Measurements from ENCODE around the gene ADRA2B.

GRCh38 chr2:95346165-95347088 is 49.3 kb downstream of the KCNIP3 start:
- RRBS = 6% methylated on average over 95 of the region's 141 CpGs

GRCh38 chr2:95687877-95688200 is 96.0 kb downstream of the TRIM43 start:
- RRBS = no CpG with 5 or more reads among the region's 2 CpGs

DNA sequence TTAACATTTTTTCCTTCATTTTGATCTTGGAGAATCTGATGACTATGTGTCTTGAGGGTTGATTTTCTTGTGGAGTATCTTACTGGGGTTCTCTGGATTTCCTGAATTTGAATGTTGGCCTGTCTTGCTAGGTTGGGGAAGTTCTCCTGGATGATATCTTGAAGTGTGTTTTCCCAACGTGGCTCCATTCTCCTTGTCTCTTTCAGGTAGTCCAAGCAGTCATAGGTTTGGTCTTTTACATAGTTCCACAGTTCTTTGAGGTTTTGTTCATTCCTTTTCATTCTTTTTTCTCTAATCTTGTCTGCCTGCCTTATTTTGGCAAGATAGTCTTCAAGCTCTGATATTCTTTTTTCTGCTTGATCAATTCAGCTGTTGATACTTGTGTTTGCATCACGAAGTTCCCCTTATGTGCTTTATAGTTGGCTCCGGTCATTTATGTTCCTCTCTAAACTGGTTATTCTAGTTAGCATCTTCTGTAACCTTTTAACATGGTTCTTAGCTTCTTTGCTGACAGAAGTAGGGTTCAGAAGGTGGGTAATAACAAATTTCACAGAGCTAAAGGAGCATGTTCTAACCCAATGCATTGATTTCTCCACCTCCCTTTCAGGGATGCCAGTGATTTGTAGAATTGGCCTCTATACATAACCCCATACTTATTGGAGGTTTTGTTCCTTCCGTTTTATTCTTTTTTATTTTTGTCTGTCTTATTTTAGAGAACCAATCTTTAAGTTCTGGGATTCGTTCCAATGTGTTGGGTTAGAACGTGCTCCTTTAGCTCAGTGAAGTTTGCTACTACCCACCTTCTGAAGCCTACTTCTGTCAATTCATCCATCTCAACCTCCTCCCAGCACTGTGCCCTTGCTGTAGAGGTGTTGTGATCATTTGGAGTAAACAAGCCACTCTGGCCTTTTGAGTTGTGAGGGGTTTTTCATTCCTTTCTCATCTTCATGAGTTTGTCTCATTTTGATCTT is 166.7 kb downstream of the ANKRD36C start:
- RRBS = no CpG with 5 or more reads among the region's 6 CpGs

GRCh38 chr2:95992389-95992989 is 865 bp upstream of the ANKRD36C start:
- RRBS = 1% methylated on average over 8 of the region's 42 CpGs

DNA sequence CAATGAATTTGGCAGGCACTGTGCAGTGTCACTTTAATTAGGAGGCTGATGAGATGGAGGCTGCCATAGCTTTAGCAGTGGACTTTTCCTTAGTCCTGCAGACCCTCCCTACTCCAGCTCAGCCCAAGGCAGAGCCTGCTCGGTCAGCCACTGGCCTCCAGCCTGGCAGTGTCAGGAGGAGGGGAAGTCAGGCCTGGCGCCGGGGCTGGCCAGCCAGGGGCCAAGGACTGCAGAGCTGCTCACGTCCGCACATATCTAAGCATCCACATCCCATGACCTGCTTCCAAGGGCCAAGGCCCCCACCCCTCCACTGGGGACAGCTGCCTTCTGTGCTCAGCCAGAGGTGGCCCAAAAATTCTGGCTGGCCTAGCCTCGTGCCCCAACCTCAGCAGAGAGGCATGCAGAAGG is 33.2 kb downstream of the ADRA2B start:
- RRBS = no CpG with 5 or more reads among the region's 6 CpGs

- RRBS = no CpG with 5 or more reads among the region's 11 CpGs
Measured at GRCh38 chr2:96091543-96091831, 24.9 kb downstream of the ADRA2B start.

- RRBS = 2% methylated on average over 64 of the region's 144 CpGs
Measured at GRCh38 chr2:96116202-96117377, at the start of gene ADRA2B. Gene ADRA2B (minus strand): TSS chr2:96116571.

- RRBS = no CpG with 5 or more reads among the region's 6 CpGs
Measured at GRCh38 chr2:96186404-96186980, 22.1 kb downstream of the STARD7 start.

DNA sequence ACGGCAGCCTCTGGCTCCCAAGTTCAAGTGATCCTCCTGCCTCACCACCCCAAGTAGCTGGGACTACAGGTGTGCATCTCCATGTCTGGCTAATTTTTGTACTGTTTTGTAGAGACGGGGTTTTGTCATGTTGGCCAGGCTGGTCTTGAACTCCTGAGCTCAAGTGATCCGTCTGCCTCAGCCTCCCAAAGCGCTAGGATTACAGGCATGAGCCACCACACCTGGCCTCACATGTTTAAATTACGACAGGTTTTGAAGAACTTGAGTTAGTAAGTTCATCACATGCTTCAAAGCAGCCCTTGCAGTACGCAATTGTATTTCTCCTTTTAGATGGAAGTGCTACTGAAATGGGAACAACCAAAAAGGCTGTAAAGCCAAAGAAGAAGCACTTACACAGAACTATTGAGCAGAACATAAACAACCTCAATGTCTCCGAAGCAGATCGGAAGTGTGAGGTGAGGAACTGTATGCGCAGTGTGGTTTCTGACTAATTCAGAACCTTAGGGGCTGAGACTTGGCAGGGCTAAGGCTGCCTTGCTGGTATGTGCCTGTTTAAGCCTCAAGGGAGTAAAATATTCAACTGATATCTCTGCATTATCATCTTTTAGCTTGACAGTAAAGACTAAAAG is 8.3 kb downstream of the NCAPH start:
- RRBS = no CpG with 5 or more reads among the region's 9 CpGs

DNA sequence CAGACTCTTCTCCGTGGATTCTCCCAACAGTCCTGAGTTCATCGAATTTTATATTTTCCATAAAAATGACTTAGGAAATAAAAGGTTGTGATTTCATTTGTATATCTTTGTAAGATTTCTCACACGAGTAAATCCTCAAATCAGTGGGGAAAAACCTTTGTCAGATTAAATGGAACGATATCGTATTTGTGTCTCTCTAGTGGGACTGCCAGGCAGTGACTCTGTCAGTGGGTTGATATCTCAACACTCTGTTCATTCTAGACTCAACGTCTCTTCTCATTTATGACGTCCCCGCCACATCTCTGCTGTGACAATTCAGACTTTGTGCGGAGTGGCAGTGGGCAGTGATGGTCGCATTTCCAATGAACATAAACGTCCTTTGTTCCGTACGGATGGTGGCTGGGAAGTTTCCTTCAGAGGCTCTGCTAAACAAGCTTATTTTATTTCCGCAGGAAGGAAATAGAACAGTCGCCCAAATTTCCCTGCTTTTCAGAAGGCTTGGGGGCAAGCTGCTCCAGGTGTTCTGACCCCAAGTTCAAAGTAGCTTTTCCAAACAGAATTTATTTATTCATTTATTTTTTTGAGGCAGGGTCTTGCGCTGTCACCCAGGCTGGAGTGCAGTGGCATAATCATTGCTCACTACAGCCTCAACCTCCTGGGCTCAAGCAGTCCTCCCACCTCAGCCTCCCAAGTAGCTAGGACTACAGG is 58.8 kb downstream of the NCAPH start:
- RRBS = no CpG with 5 or more reads among the region's 16 CpGs

DNA sequence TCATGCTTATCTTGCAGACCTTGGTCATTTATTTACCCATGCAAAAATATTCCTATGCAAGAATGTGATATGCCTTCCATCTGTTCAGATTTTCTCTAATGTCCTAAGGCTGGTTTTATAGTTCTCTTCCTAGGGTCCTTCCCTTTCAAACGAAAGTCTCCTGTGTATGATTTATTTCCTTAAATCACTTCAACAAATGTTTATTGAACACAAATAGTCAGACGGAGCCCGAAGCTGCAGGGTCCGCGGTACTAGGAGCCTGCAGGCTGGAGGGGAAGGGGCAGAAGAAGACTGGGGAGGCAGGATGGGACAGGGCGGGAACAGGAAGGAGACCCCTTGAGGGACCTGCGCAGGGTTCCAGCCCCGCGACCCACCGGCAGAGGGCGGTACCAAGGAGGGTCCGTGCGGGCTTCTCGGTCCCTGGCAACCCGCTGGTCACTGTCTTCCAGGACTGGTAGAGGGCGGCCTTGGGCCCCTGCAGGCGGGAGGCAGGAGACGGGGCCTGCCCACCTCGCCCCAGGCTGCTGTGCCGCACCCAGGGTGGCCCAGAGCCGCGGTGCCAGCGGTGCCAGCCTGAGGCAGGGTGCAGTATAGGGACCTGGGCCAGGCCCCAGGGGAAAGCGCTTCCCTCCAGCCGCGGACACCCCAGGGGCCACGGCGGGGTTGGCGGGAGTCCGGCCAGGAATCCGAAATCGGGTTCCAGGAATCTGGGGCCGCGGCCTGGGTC is 34.6 kb downstream of the NEURL3 start:
- RRBS = no CpG with 5 or more reads among the region's 34 CpGs

- RRBS = 85% methylated on average over 15 of the region's 55 CpGs
Measured at GRCh38 chr2:96549768-96550556, 13.4 kb downstream of the ARID5A start.

GRCh38 chr2:96552370-96552704 is 15.8 kb downstream of the ARID5A start:
- RRBS = no CpG with 5 or more reads among the region's 8 CpGs

DNA sequence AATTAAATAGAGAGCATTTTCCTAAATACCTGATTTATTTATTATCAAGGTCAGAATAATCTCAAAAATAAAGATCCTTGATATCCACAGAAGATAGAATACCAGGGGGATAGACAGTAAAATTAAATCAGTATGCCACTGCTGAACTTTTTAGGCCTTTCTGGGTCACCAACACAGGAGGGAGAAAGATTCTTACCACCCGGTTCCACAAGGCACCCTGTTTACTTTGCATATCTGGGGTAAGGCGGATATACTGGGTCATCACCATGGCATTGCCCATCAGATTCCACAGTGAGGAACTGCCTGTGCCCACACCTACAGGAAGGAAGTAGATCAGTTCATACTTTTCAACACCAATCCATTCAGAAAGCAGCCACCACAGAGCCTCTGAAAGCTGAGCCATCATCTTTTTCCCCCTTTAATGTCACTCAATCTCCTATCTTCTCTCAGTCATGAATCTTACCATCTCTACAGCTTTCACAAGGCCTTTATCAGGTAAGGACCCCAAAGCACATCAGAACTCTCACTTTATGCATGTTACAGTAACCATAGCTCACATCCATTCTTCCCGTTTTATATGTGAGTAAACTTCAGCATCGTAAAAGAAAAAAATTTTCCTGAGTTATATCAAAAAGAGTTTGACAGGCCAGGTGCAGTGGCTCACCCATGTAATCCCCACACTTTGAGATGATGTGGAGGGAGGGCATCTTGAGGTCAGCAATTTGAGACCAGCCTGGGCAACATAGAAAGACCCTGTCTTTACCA is 1.9 kb downstream of the LMAN2L start:
- RRBS = no CpG with 5 or more reads among the region's 4 CpGs

DNA sequence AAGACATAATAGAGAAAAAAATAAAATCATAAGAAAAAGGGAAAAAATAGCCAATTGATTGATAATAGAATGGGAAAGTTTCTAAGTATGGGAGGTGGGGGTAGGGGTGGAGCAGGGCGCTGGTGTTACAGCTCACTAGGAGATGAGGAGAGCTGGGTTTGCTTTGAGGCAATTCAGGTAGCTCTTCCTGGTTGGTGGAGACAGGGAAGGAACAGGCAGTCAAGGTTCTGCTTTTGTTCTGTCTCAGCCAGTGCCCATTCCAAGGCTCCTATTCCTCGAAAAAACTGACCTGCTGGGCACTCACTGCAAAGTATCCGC is 1.7 kb upstream of the CNNM4 start:
- RRBS = no CpG with 5 or more reads among the region's 3 CpGs

DNA sequence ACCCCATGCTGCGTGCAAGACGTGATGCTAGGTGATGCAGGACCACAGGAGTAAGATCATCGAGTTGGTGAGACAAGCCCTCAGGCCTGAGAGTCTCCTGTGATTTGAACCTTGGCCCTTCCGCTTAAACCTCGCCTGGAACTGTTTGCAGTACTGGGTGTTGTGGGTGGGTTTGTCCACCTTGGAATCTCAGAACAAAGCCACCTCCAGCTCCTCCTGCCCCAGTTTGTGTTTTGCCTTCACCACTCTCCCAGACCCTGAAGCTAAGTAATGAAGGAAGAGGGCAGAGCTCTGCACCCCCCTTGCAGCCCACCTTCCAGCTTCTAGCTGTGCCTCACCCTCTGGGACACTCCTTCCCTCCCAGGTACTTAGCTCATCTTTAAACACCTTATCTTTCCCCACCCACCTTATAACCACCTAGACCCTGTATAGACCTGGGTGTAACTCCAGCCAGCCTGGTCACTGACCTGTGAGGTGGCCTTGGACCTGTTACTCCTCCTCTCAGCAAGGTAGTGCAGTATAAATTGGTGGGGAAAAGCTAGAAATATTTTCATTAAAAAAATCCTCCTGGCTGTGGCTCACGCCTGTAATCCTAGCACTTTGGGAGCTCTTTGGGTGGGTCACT is 6.6 kb downstream of the CNNM4 start:
- RRBS = no CpG with 5 or more reads among the region's 6 CpGs

GRCh38 chr2:96792655-96793222 is 23.3 kb upstream of the CNNM3 start:
- RRBS = no CpG with 5 or more reads among the region's 10 CpGs

GRCh38 chr2:96806368-96807453 is 9.4 kb upstream of the CNNM3 start:
- RRBS = no CpG with 5 or more reads among the region's 34 CpGs

GRCh38 chr2:96881469-96882024 is 11.7 kb upstream of the SEMA4C start:
- RRBS = no CpG with 5 or more reads among the region's 6 CpGs

GRCh38 chr2:96882025-96882959 is 12.4 kb upstream of the SEMA4C start:
- RRBS = 100% methylated on average over 1 of the region's 18 CpGs

Data from GM12892 (cell line).